ENCODE measurements around a stretch of chr16.

DNA sequence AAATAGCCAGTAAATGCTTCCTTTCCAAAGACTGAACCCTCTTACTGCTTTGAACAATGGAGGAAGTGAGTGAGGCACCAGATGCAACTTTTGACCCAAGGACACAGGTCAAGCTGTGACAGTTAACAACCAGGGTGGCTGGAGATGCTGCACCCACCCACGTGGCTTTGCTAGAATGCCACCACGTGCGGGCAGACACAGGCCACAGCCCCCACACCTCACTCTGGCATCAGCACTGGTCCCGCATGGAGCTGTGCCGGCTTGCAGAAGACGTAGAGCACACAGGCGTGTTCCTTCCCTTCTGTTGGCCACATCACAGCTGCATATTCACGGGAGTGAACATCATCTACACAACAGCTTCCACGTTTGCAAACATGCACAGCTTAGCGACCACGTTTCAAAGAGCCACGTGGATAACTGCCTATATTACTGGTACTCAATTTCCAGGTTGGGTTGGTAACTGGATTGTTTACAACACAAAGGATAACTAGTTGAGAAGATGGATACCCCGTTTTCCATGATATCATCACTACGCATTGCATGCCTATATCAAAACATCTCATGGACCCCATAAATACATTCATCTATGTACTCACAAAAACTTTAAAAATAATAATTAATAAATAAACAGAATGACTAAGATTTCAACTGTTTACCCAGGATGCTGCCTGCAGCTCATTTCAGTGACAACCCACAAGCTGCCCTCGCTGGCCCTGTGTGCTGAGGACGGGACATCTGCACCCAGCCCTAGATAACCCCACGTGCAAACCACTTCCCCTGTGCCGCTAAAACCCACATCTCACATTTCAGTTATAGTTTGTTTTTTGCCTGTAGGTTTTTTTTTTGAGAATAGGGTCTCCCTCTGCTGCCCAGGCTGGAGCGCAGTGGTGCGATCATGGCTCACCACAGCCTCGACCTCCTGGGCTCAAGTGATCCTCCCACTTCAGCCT is 132.1 kb downstream of the ANKRD11 start:
- PRO-cap = no peak

- PRO-cap = no peak
These were observed 129.3 kb downstream of the ANKRD11 start for GRCh38 chr16:89360777-89361688.

- PRO-cap = no peak
These were observed 126.9 kb downstream of the ANKRD11 start for GRCh38 chr16:89363368-89363937.

DNA sequence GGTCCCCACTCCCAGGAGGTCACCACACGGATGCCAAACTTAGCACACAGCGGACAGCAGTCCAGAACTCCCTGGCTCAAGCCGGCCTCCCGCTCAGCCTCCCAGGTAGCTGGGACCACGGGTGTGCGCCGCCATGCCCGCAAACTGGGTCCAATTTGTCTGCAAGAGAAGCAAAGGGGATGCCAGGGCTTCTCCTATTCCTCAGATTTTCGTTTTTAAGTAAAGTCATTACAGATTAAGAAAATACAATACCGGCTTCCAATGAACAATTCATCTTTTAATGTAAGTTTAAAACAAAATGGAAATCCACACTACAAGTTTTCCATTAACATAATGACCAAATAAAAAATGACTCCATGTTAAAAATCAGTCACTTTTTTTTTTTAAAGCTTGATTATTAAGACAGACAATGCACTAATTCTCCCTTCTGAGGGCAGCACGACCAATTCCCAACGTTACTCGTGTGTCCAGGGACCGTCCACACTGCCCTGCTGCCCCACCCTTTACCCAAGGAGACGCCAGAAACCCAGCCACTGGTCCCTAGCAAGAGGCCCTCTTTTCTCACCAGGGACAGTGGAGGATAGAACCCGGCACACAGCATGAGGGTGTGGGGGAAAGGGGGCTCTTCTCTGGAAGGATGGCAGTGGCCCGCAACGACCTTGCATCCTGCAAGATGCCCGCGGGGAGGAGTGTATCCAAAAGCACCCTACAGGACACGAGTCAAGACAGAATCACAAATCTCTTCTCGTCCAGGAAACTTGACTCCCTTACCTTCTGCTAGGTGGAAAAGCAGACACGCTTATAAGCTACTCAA is 104.3 kb downstream of the ANKRD11 start:
- PRO-cap = no peak

DNA sequence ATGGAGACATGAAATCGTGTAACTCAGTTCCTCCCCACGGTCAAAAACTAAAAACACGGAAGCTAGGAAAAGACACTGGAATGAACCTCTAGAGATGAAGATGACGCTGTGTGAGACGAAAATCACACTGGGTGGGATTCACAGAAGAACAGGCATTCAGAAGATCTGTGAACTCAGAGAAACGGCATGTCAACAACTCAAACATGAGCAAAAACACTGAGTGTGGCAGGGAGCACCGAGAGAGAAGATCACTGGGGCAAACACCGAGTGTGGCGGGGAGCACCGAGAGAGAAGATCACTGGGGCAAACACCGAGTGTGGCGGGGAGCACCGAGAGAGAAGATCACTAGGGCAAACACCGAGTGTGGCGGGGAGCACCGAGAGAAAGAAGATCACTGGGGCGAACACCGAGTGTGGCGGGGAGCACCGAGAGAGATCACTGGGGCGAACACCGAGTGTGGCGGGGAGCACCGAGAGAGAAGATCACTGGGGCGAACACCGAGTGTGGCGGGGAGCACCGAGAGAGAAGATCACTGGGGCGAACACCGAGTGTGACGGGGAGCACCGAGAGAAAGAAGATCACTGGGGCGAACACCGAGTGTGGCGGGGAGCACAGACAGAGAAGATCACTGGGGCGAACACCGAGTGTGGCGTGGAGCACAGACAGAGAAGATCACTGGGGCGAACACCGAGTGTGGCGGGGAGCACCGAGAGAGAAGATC is 100.7 kb downstream of the ANKRD11 start:
- PRO-cap = no peak

DNA sequence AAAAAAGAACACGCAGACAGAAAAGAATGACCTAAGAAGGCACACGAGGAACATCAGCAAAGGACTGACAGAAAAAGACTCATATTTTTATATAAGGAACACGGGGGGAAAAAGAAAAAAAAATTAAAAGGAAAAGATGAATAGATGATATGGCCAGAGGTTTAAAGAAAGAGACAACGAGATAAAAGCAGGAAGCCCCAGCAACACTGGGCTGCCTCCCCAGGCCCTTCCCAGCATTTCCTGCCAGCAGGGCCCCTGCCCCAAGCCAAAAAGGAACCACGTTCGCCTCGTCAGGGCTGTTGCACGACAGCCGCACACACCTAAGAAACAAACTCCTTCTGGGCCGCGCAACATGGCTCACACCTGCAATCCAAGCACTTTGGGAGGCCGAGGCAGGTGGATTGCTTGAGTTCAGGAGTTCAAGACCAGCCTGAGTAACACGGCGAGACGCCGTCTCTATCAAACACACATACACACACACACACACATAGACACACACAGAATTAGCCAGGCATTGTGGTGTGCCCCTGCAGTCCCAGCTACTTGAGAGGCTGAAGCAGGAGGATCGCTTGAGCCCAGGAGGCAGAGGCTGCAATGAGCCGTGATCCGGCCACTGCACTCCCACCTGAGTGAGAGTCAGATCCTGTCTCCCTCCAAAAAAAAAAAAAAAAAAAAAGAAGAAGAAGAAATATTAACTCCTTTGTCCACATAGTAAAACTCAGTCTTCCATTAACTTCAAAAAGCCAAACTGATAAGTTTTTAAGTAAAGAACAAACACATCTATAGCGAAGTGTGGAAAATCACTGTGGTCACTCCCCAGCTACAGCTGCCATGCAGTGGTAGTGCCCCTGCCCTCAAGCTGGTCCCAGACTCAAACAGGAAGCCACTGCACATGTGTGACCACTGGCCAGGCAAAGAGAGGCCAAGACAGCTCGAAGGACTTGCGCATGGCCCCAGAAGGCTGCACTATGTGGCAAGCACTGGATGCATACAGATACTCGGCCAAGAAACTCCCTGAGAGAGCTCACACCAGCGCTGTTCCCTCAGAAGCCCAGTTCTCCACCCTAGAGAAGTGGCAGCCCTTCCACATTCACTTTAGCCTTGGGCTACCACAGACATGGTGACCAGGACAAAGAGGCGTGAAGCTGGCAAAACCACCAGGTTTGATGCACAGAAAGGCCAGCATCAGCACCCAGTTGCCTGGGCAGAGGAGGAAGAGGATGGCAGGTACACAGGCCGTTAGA is 82.7 kb downstream of the ANKRD11 start:
- PRO-cap = no peak

- PRO-cap = no peak
These were observed 72.2 kb downstream of the ANKRD11 start for GRCh38 chr16:89417960-89418690.

- PRO-cap = no peak
These were observed 52.5 kb downstream of the ANKRD11 start for GRCh38 chr16:89437492-89438604.

DNA sequence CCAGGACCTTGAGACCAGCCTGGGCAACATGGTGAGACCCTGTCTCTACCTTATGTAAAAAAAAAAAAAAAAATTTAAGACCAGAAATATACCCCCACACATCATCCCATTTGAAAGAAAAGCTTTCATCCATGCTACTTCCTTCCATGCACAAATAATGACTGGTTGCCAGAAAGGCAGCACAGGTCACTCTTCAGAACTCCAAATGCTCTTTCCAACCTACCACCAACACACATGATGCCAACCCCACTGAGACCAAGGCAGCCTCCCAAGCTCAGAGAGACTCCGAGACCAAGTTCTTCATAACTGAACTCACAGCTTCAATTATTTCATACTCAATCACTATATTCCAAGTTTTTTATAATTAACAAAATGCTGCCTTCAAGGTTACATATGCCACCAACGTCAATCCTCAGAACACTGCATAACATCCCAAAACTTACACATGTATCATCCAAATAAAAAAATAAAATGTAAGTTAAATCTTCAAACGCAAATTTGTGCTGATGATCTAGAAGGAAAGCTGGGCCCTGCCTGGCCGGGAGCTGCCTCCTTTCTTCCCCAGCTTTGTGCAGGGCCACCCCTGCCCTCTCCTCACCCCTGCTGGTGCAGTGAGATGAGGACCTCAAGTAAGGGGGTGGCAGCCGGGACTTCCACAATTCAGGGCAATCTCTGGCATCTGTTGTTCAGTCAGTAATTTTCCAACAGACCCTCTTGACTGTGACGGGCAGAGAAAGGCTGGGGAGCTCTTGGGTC is 15.8 kb downstream of the ANKRD11 start:
- PRO-cap = no peak

DNA sequence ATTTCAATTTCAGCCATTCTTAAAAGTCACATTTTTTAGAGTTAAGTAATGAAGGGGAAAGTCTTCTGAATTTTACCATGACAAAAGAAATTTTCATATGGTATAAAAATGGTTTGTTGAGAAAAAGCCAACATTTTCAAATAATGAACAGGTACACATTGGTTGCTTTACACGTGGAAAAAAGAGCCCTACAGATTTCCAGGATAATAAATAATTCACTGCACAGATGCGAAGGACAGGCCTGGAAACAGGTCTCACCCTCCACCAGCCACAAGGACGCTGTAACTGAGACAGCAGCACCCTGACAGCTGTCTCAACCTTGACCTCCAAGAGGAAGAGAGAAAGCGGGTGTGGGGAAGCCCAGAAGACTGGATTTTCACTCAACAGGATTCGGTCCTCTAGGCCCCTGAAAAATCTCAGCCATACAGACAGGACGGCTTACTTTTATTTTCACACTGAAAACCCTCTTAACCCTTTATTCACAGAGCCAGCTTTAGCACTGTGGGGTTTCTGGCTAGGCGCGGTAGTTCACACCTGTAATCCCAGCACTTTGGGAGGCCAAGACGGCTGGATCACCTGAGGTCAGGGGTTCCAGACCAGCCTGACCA is 5.6 kb downstream of the ANKRD11 start:
- PRO-cap = no peak

GRCh38 chr16:89485298-89486366 is 4.7 kb downstream of the ANKRD11 start:
- PRO-cap = no peak

DNA sequence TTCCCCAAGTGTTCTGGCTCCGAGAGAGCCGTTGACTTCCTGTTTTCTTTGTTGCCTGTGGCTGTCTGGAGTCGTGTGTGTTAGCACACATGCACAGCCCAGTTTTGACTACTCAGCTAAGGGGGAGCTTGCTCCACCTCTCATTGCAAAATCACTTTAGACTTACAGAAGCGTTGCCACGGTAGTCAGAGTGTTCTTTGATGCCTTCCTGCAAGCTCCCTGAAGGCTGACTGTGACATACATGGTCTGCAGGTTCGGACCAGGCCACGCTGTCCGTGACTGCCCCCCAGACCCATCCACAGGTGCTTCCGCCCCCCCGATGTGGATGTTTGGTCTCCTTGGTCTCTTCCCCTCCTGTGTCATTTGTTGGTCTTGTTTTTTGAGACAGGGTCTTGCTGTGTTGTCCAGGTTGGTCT is 25.9 kb upstream of the RPL13 start:
- PRO-cap = no peak

- PRO-cap = no peak
These were observed 3.4 kb downstream of the RPL13 start for GRCh38 chr16:89563893-89564288.

DNA sequence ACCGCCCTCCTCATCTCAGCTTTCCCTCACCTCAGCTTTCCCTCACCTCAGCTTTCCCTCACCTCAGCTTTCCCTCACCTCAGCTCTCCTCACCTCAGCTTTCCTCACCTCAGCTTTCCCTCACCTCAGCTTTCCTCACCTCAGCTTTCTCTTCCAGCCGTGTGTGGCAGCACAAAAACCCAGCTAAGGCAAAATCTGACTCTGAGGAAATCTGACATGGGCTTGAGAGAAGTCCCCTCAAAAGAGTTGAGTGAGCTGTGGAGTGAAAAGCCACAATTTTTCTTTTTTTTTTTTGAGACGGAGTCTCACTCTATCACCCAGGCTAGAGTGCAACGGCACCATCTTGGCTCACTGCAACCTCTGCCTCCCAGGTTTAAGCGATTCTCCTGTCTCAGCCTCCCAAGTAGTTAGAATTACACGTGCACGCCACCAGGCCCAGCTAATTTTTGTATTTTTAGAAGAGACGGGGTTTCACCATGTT is 2.1 kb downstream of the CHMP1A start:
- PRO-cap = no peak

GRCh38 chr16:89658580-89659048 is 978 bp downstream of the SPATA33 start:
- PRO-cap = no peak

DNA sequence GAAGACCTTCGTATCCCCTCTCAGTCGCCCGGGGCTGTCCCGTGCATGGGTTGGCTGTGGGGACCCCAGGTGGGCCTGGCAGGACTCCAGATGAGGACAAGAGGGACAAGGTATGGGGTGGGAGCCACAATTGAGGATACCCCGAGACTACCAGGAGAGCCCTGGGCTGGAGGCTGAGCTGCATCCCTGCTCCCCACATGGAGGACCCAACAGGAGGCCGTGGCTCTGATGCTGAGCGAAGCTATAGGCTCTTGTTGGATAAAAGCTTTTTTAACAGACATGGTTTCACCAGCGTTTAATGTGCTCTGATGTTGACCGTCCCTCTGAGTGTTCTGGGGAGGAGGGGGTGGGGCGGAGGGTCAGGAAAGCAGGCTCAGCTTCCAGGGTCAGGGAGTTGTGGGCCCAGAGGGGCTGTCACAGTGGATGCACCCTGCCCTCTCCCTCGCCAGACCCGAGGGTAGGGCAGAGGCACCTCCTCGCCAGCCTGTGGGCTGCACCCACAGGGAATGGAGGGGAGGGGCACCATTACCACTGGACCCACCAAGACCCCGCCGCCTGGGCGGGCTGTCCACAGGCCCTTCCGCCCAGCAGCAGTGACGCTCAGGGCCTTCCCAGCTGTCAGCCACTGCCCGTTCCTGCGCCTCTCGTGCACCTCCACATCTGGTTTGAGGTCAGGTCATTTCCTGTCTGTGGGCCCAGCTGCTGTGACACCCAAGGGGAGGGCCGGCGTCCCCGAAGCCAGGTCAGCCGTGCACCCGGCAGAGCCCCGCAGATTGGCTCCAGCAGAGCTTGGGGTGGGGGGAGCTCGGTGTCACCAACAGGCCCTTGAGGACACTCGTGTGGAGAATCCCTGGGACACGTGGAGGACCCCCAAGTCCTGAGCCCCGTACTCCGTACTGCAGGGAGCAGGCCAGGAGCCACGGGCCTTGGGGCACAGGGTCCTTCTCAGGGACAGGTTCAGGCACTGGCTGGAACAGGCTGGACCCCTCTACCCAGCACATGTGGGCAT is 5.1 kb downstream of the SPATA2L start:
- PRO-cap = no peak

DNA sequence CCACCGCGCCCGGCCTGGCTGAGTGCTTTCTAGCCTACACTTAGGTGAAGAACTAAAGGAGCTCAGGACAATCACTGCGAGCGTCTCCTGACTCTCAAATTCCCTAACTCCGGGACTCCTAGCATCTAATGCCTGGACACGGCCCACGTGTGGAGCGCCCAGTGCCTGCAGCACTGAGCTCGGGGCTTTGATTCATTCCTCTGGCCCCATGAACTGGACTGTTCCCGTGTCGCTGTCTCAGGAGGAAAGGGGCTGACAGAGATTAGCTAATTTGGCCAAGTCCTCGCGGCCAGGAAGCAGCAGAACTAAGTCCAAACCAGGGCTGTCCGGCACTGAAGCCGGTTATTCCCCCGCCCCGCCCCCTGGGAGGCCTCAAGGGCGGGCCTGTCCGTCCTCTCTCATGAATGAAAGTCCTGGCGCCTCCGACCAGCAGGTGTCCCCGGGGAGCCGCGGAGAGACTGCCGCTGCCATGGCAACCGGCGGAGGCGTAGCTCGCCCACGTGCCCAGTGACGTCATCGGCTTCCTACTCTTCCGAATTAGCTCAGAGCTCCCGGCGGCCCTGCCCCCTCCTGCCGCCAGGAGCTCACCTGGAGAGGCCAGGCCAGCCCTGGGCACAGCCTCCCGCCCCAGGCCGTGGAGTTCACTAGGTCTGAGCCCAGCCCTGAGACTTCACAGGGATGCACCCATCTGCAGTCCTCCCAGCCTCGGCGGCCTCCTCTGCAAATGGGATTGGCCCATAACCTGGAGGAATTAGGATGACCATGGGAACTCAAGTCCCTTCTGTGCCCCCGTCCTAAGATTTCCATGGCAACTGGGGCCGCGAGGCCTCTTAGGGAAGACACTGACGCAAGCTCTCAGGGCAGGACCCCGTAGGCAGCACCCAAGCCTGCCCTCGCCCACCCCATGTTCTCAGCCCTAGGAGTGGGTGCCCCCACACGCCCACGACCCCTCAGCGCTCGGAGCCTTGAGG is 1.4 kb downstream of the SPATA2L start:
- PRO-cap = unidirectional peak, minus-strand start at position 101 of the sequence; bidirectional peak, plus-strand start at position 545 of the sequence, minus-strand start at position 254 of the sequence

- PRO-cap = no peak
These were observed 16.3 kb downstream of the ZNF276 start for GRCh38 chr16:89737467-89738227.

DNA sequence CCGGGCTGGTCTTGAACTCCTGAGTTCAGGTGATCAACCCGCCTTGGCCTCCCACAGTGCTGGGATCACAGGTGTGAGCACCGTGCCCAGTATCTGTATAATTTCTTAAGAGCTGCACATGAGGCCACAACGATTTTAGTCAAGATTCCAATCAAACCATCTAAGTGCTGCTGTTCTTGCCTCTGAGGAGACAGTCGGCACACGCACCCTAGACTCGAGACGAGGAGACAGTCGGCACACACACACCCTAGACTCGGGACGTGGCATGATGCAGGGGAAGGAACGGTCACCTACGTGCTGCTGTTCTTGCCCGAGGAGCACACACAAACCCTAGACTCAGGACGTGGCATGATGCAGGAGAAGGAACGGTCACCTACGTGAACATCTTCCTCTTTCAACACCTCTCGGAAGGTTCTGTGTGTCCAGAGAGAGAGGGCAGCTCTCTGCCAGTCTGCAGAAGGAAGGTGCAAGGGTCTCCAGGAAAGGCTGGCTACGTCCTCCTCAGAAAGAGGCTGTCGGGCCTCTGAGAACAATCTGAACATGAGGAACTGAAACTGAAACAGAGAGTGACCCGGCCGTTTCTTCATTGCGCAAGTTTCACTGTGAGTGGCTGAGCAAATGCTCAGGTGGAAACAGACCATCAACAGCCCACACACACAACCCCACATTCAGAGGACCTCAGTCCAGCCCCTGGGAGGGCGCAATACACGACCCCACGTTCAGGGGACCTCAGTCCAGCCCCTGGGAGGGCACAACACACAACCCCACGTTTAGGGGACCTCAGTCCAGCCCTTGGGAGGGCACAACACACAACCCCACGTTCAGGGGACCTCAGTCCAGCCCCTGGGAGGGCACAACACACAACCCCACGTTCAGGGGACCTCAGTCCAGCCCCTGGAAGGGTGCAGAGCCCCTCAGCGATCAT is 43.4 kb downstream of the ZNF276 start:
- PRO-cap = no peak

DNA sequence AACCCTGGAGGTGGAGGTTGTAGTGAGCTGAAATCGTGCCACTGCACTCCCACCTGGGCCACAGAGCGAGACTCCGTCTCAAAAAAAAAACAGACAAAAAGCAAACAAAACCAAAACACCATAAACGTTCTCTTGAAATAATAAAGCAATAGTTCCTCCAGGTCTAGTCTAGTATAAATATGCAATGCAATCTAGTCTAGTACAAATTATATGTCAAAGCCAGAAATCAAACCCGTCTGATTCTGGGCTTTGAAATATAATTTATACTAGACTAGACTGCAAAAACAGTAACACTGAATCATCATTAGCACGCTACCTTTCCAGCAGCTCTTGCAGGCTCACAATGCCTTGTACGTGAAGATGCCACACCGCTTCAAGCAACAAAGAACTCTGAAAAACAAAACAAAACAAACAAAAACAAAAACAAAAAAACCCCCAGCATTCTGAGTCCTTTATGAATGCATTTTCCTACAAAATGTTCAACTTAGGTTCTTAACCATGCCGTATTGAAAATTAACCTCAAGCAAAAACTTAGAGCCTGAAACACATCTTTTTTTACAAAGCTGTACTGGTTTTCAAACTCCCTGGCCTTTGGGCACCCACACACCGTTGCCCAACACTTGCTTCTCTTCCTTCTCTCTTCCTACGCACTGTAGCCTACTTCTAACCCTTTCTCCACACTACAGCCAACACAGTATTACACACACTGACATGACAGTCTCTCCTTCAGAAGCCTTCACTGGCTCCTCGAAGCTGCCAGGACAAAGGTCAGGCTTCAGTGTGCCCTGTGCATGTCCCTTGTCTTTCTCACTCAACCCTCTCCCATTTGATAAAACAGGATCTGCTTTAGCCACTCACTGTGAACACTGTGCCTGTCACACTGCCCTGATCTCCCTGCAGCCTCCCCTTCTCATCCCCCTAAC is 8.2 kb downstream of the FANCA start:
- PRO-cap = no peak